Bronchus fibroblast of lung (primary cell): ENCODE data around the gene TXNDC11.

DNA sequence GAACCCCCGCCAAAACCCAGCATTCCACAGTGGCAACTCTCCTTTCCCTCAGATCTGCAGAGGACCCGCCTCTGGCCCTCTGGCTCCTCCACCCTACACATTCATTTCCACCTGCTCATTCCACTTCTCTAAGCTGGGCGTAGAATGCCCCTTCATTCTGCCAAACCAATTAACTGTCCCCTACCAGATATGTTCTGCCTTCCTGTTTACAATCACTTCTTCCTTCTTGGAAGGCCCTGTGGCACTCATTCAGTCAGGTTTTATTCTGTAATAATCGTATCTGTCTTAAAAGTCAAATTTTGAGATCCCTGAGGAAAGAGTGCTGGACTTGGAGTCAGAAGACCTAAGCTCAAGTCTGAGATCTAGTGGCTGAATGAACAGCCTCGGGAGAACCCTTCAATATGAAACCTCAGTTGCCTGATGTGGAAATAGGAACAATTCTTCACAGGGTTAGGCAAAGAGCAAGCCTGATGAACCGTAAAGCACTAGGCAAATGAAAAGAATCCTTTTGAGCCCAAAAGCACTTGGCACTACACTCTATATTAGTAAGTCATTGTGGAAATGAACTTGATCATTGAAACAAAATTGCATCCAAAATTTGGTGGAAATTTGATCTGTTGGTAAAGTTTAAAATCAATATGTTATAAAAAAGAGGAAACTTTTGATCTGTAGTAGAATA lies 20.3 kb downstream of the TXNDC11 start:
- RAMPAGE, long total RNA: no peak

DNA sequence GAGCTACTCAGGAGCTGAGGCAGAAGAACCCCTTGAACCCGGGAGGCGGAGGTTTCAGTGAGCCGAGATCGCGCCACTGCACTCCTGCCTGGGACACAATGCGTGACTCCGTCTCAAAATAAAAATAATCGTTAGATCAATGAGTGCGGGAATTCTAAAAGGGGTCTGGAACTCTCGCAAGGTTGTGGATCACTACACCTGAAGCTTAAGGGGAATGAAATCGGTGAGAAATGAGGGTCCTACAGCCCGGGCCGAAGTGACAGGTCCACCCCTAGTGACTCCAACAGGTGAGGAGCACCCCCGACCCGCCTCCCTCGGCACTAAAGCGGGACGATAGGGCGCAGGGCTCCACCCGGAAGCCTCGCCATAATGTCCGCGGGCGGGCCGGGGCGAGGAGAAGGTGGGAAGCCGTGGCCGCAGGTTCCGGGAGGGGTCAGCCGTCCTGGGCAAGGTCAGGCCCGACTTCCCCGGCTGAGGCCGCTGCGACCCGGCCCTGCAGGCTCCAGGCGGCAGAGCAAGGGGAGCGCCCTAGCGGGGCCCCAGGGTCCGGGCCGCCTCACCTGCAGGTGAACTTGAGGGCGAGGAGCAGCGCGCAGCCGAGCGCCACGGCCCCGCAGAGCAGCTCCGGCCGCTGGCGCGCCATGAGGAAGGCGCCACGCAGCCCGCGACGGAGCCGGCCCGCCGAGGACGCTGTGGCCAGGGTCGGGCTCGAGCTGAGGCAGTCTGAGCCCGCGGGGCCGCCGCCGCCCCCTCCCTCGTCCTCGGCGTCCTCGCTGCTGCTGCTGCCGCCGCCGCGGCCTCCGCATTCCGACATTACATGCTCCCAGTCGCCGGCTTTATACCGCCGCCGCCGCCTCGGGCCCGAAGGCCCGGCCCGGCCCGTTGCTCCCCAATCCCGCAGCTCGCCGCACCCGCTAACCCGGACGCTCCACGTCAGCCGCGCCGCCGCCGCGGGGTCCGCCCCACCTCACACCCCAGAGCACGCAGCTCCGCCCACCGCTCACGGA lies at the start of gene TXNDC11:
TSS of gene TXNDC11 (minus strand) at position 941 of the 1,007 bp plus-strand sequence.
- RAMPAGE, long total RNA: no peak

GRCh38 chr16:11783273-11784322 lies 13.5 kb downstream of the ZC3H7A start:
- RAMPAGE, long total RNA: no peak

- RAMPAGE, long total RNA: no peak
Observed at GRCh38 chr16:11870384-11871296, 19.3 kb upstream of the RSL1D1 start.

- RAMPAGE, long total RNA: no peak
Observed at GRCh38 chr16:11871738-11872883, 20.8 kb upstream of the RSL1D1 start.

GRCh38 chr16:11994259-11995076 lies 17.9 kb downstream of the SNX29 start:
- RAMPAGE, long total RNA: no peak

- RAMPAGE, long total RNA: no peak
Observed at GRCh38 chr16:12089236-12090230, 113.0 kb downstream of the SNX29 start.

- RAMPAGE, long total RNA: no peak
Observed at GRCh38 chr16:12146818-12147495, 170.4 kb downstream of the SNX29 start.

GRCh38 chr16:12386109-12386666 lies 409.7 kb downstream of the SNX29 start:
- RAMPAGE, long total RNA: no peak

DNA sequence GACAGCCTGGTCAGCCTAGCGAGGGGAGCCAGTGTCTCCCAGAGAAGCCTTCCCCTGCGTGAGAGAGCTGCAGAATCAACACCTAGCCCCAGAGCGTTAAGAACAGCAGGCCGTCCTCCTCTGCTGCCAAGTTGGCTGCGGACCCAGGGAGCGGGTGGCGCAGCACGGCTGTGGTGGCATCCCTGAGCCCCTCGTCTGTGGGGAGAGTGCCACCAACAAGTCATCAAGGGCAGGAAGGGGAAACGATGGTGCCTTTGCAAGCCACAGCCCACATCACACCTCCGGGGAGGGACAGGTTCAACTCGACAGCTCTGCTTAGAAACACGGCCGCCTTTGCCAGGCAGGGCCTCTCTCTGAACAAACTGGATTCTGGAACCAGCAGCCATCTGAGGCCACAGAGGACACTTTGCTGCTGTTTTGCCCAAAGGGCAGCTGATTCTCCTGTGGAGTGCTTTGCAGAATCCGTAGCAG lies 270.8 kb downstream of the CPPED1 start:
- RAMPAGE, long total RNA: no peak

DNA sequence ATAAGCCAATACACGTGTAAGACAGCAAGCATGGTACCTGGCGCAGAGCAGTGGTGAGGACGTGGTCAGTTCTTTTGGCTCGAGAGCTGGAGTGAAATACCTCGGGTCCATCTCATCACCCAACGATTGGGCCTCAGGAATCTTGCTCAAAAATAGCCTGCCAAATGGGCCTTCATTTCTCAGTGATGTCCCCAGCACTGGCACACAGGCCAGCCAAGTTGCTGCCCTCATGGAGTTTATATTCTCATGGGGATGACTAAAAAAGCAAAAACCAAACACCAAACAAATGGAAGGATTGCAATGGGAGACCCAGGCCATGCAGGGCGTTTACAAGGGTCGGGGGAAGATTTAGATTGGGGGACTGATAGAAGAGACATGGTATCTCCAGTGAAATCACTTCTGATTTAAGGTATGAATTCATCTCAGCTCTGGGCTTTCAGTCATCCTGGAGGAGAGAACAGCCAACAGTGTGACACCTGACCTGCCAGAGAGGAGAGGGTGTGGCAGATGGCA lies 251.3 kb downstream of the CPPED1 start:
- RAMPAGE, long total RNA: no peak

DNA sequence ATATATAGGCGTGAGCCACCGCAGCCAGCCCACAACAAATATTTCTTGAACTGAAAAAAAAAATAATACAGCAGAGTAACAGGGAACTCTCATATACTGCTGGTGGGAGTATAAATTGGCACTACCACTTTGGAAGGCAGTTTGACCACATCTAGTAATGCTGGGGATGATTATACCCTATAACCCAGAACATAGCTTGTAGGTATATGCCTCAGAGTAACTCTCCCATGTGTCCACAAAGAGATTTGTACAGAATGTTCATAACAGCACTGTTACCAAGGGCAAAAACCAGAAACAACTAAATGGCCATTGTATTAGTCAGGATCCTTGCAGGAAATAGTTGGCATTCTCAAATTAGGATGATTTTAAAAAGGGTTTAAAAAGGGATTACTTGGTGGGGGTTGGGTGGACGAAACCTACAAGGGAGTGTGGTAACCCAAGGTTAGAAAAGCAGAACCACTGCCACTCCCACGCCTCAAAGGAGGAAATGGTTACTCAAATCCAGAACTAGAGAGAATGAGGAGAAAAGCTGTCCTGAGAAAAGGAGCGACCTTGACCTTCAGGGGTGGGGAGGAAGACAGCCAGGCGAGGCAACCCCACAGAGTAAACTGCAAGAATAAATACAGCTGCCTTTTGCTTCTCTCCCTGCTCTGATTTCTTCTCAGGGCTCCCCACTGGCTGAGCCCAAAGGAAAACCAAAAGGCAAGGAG lies 2.1 kb downstream of the CPPED1 start:
- RAMPAGE, long total RNA: no peak

GRCh38 chr16:13937434-13937787 lies 17.5 kb downstream of the ERCC4 start:
- RAMPAGE, long total RNA: no peak

- RAMPAGE, long total RNA: no peak
Observed at GRCh38 chr16:14106274-14106652, 35.1 kb downstream of the MRTFB start.

DNA sequence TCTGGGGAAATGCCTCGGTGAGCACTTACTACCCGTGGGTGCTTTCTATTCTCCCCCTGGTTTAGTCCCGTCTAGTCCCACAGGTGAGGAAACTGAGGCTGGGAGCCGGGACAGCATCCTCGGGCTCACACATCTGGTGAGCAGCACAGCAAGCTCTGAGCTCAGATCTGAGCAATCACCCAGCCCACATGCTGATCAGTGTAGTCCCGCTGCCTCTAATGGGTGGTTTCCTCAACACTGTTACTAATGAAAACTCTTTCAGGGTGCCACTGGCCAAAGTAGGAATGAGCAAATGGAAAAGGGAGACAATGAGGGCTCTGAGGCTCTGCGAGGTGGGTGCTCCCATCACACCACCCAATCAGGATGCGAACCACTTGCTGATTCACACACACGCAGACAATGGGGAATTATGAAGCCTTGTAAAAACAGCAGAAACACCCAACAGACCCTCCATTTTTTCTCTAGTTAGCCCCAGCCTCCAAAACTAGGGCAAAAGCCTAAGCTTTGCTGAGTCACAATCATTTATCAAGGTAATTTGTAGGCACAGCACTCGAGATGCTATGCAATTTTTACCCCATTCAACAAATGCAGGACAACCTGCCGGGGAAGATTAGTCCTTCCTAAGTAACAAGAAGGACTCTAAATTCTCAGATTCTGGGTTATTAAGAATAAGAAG lies 202.5 kb downstream of the PARN start:
- RAMPAGE, long total RNA: no peak

DNA sequence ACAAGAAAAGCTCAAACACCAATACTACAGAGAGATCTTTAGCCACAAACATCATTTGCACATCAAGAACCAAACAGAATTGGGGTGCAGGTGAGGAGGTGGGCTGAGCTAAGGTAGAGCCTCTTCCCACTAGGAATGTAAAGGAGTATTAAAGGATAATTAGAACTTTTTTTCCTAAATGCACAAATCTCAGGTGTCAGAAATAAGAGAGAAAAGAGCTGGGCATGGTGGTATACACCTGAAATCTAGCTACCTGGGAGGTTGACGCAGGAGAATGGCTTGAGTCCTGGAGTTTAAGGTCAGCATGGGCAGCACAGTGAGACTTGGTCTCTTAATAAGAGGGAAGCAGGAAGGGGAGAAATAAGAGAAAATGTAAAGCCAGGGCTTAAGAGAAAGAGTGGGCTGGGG lies 107.9 kb downstream of the PARN start:
- RAMPAGE, long total RNA: no peak

DNA sequence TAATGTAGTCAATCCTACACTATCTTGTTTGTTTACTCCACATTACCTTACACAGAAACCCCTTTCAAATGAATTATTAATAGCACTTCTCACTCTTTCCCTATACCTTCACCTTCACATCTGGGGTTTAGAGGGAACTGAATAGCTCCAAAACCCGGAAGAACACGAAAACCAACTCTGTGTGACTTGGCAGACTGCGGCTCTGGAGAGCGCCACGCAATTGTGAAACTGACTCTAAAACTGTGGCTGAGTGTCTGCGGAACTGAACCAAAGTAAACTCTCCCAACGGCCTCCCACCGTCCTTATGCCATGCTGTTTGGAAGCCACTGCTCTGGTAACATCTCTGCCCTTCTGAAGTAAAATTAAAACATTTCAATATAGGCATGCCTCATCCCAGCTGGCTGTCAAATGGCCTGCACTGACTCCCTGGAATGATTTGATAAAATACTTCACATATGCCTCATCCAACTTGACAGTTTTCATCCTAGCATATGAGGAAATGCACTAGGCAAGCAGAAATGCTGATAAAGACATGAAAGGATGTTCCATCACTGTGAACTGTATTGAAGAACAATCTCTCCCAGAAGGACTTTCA lies 70.3 kb downstream of the PARN start:
- RAMPAGE, long total RNA: no peak

DNA sequence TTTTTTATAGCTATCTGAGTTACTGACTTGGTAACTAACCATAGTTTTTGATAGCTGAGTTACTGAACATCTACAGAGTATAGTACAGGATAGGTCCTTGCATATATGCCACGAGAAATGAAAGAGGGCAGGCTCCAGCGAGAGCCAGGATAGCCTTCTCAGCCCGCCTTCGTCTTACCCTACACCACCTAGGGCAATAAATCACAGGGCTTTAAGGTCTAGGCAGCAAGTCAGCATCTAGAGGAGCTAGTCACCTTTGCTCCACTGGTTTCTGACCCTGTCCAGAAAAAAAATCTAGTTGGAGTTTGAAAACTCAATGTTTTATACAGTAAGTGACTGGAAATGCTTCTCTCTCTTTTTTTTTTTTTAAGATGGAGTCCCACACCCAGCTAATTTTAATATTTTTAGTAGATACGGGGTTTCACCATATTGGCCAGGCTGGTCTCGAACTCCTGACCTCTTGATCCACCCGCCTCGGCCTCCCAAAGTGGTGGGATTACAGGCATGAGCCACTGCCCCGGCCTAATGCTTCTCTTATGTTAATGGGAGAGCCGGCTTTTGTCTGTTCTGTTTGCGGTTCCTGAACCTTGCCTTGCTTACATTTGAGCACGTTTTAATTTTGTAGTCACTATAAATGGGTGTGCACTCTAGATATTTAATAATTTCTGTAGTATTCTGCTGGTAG lies 2.8 kb downstream of the BFAR start:
- RAMPAGE, long total RNA: no peak

DNA sequence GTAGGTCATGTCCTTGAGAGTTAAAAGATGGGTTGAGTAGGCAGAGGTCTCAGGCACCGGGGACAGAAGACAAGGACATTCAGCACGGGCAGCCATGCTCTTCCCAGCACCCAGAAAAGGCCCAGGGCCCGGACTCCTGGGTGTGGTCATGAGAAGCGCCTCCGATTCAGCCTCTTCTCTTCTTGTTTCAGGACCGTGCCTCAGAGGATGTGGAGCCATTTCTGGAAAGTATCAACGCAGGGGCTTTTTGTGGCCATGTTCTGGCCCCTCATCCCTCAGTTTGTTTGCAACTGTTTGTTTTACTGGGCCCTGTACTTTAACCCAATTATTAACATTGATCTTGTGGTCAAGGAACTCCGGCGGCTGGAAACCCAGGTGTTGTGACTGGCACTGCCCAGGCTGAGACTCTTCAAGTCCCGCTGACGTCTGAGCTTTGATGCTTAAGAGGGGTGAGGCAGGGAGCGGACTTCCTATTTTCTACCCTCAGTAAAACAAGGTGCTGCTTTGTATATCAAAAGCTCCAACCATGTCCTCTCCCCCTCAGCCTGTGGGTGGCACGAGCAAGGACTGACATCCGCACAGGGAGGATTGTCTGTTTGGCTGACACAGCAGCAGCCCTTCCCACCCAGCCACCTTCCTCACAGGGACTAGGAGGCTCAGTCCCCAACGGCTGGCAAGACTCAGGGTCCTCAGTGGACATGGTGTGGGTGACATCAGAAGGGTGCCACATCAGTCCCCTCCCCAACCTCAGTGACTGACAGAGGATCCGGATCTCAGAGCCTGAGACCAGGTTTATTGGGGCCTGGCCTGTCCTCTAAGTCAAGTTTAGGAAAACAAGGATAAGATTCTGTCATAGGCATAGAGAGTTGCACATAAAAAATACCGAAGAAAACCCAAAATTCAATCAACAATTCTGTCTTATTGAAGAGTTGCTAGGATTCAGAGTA lies 26.4 kb downstream of the PLA2G10 start:
- RAMPAGE, long total RNA: no peak

DNA sequence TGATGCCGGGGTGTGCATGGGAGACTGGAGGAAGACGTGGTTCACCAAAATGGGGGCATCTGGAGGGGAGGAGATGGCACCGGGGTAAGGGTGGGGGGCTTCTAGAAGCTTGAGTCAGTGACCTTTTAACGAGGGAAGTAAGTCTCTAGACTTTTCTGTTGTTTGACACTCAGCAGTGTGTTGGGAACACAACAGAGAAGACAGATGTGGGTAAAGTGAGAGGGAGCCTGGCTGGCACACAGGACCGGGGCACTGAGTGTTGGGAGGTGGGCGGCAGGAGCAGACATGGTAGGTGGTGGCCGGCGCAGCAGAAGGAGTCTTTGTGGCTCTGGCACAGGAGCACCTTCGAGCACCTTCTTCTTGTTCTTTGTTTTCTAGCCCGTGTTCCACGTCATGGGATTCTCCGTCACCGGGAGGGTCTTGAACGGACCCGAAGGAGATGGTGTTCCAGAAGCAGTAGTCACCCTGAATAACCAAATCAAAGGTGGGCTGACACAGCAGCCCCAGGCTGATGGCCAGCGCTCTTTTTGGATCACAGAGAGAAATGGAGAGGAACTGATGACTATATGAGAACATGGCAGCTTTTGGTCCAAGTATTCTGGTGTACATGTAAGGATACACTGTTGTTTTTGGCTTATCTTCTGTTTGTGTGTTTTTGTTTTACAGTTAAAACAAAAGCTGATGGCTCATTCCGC lies 23.5 kb downstream of the NOMO1 start:
- RAMPAGE, long total RNA: no peak